Gallbladder (tissue), 1 donor: ENCODE data around the genes CPXCR1, TSPAN6, SYTL4, TCEAL2, TMSB15A and TCEAL8.

GRCh38 chrX:88560572-88561140, 186.4 kb upstream of the CPXCR1 start:
- PRO-cap = no peak

DNA sequence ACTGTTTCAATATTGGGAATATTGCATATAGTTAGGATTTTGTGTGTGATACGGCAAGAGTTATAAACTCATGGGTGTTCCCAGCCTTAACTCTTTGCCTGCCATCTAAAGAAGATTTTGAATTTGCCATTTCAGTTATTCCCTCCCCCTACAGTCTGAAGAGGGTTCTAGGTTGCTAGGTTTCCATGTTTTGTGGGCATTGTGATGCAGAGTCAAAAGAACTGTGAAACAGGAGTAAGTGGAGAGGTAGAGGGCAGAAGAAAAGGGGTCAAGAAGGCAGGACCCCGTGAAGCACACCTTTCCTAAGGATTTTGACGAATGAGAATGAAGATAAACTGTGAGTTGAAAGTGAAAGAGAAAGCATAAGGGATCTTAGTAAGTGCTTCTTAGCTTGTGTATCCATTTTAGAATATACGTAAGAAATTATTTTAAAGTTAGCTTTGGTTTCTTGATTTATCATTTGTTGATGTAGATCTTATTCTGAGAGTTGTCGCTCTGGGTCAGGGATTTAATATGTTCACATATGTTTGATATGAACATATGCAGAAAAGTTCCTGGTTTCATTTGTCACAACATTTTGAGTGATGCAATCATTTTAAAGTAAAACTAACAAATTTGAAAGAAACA, at the start of gene CPXCR1:
Gene CPXCR1 (plus strand): TSS at position 231 of the 627 bp plus-strand sequence.
- PRO-cap = no peak

DNA sequence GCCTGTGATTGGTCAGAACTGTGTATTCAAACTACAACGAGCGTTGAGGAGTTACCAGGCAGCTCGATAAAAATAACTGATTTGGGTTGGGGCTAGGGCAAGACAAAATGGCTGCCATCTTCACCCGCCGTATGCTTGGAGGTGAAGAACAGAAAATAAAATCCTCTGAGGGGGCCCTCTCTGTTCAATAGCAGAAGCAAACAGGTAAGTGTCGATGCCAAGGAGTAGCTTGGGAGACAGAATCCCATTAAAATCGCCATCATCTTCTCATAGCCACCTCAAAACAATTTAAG, 22.1 kb downstream of the FAM133A start:
- PRO-cap = no peak

GRCh38 chrX:94702396-94702898, 1028.4 kb downstream of the FAM133A start:
- PRO-cap = no peak

- PRO-cap = no peak
Observed at GRCh38 chrX:97310381-97310798, 426.7 kb downstream of the RPA4 start.

DNA sequence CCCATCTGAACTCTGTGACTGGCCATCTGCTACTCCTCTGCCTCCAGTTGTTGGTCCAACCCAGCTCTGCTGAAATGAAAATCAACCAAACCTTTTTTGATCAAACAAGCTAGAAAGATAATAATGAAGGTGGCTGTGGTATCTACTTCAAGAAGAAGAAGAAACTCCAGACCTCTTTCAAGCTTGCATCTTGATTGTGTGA, 66.3 kb upstream of the PCDH19 start:
- PRO-cap = no peak

DNA sequence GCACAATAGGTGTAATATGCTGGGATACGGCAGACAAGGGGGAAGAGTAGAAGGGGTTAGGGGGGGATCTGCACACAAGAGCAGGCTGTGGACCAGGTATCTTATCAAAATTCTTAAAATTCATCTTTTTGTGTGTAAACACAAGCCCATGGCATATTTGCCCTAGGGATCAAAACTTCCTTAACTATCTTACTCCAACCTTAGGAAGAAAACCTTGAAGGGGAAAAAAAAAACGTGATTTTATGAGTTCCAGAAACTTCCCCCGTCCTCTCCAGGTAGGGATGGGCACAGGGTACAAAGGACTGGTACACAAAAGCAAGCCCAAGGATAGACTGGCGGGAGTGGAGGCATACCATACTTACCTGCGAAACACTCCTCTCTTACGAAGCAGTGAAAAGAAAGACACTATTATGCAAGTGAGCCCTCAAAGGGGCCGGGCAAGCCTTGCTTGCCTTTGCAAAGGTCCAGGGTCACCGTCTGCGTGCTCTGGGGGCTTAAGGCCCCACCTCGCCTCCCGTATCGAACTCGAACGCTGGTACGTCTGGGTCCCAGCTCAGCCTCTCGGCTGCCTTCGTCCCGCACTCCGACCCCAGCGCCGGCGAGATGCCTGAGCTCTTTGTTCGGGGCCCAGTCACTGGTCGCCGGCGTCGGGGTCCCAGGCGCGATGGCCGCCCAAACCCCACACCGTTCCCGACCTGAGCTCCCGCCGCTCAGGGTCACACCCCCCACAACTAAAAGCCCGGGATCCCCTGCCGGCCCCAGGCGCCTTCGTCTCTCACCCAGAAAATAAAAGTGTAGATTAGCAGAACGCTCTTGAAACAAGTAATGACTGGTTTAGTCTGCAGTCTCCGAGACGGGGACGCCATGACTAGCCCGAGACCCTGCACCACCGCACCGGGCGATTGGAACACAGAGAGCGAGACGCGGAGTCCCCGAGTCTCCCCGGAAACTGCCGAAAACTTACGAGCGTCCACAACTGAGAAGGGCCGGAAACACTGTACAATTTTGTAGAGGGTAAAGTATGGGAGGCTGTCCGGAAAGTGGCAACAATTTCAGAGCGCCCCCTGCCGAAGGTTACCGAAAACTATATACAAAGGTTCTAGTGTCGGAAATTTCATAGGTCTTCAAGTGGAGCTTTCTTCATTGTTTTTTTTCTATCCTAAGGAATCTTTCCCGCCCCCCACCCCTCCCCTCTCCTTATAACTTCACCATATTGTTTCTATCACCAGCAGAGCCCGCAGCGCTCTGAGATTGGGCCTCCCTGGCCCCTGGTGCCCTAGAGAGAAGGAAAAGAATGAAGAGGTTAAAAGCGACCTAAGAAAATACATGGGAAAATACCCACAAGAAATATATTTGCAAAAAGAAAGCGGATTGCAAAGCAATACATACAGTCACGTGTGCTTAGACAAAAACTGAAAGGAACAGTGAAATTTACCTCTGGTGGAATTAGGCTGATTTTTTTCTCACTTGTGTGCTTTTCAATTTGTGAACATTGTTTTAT, at the start of gene TSPAN6:
Gene TSPAN6 (minus strand): TSS at position 978 of the 1,501 bp plus-strand sequence.
- PRO-cap = unidirectional peak, minus-strand start at position 904 of the sequence

DNA sequence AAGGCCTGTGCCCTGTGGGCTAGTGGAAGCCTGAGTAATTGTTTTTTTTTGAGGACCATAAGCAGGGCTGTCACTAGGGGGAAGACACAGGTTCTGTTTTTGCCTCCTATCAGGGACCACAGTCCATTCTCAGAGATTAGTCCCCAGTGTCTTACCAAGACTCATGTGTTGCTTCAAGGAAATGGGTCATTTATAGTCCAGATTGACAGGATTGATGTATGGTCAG, 6.2 kb downstream of the SRPX2 start:
- PRO-cap = no peak

GRCh38 chrX:100651989-100652504, 8.0 kb downstream of the SRPX2 start:
- PRO-cap = no peak

DNA sequence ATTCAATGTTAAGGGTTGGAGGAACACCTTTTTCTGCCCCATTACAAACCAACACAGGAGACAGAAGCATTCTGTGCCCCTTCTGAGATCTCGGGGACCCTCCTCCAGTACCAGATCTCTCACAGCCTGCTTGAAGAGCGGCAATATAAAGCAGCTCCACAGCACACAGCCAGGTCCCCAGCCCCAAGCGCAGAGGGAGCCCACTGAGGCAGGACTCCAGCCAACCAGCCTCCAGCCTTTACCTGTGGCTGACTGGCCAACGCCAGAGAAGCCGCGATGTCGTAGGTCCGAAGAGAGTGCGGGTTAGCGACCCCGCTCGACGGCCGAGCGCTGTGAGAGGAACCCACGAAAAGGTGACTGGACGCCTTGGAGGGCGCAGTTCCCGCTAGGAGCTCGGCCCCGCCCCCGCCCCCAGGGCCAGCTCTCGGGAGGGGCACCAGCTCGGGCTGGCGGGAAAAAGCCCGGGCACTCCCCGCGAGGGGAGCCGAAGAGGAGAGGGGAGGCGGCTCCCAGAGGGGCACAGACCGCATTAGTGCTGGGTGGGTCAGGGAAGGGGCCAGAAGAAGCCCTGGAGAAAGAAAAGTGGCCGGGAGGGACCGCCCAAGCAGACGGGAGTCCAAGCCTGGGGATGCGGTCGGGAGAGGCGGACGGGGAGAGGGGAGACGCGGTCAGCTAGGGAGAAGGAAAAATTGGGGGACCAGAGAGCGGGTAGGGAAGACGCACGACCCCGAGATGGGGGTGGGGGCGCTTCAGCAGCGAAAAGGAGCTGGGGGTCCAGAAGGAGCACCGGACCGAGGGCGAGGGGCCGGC, 540 bp downstream of the SYTL4 start:
- PRO-cap = bidirectional peak, plus-strand start at position 468 of the sequence, minus-strand start at position 298 of the sequence

DNA sequence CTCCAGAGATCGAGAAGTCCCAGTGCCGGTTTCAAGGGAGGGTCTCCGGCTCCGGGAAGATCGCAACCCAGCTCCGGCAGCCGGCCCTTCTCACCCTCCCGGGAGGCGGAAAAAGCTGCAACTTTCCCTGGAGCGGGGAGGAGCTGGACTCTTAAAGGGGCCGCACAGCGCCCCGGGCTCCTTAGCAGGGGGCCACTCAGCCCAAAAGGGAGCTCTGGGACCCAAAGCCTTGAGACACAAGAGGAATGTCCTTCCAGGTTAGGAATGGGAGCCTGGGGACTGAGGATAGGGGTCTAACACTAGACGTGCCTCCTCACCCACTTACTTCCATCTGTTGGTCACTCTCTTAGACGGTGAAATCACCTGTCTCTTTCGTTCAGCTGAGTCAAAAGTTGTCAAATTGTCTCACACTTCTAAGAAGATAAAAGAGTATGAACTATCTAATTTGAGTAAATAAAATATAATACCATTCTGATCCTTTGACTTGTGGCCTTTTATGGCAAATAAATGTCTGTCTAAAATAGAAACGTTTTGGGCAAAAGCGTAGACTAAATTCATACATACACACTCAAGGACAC, at the start of gene SYTL4:
Gene SYTL4 (minus strand): TSS at position 98 of the 578 bp plus-strand sequence.
- PRO-cap = unidirectional peak, minus-strand start at position 97 of the sequence

DNA sequence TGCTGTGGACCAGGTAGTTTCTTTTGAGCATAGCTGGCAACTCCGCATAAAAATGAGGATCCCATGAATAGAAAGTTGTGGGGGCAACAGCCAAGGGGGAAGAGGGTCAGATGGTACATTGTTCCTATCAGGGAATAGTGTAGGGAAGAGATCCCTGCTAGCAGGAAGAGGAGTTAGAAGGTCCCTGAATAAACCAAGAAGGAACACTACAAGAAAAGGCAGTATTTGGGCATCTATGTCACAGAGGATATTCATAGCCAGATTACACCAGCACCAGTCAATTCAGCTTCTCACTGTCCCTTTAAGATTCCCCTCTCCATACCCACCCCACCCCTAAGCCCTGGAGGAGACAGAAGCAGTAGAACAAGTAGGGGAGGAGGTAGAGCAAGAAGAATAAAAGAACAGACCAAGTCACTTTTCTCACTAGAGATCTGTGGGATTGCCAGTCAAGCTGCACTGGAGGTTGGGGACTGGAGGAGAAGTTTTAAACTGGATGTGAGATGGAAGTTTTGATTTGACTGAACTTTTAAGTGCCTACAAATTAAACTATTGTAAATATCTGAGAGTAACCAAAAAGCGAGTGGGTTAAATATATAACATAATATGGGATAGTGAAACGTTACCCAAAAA, 9.3 kb upstream of the SYTL4 start:
- PRO-cap = no peak

DNA sequence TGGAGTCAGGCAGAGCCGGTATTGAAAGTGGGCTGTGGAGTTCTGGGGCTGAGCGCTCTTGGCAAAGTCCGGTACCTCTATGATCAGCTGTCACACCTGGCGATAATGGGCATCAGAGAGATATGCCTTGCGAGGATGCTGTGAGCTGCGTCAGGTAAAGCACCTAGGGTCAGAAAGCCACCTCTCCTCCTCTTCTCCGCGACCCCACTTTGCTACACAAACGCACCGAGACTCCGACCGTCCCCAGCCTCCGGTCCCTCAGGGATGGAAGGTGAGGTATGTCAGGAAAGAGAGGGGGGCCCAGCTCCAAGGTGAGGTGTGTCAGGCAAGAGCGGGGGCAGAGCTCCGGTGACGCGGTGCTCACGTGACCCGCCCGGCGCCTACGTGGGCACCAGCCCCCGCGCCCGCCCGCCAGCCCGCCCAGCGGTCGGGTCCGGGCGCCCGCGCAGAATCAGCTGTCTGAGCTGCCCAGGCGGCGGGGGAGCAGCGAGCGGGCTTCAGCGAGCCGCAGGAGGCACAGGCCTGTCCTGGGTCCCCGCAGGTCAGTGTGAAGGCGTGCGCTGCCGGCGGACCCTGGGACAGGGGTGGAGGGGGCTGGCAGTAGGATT, at the start of gene TCEAL2:
Gene TCEAL2 (plus strand): TSS at position 414 of the 608 bp plus-strand sequence.
- PRO-cap = unidirectional peak, plus-strand start at position 414 of the sequence

DNA sequence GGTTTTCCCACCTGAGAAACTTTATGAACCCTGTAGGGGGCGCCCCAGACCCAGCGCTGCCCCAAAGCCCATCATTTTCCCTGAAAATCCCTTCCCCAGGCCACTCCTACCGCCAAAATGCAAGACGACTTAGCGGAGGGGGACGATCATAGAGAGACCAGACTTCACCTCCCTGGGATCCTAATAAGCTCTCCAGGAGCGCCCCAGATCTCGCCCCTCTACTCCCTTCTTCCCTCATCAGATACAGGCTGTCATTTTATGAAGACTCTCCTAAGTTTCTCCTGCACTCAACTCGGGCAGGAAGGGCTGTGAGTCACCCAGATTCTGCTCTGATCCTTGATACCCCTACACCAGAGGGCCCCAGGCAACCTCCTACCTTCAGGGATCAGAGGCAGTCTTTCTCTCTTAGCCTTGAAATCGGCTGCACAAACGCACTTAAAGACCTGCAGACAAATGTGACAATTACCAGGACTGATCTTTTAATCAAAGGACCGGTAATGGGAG, 1.4 kb downstream of the BEX5 start:
- PRO-cap = no peak

DNA sequence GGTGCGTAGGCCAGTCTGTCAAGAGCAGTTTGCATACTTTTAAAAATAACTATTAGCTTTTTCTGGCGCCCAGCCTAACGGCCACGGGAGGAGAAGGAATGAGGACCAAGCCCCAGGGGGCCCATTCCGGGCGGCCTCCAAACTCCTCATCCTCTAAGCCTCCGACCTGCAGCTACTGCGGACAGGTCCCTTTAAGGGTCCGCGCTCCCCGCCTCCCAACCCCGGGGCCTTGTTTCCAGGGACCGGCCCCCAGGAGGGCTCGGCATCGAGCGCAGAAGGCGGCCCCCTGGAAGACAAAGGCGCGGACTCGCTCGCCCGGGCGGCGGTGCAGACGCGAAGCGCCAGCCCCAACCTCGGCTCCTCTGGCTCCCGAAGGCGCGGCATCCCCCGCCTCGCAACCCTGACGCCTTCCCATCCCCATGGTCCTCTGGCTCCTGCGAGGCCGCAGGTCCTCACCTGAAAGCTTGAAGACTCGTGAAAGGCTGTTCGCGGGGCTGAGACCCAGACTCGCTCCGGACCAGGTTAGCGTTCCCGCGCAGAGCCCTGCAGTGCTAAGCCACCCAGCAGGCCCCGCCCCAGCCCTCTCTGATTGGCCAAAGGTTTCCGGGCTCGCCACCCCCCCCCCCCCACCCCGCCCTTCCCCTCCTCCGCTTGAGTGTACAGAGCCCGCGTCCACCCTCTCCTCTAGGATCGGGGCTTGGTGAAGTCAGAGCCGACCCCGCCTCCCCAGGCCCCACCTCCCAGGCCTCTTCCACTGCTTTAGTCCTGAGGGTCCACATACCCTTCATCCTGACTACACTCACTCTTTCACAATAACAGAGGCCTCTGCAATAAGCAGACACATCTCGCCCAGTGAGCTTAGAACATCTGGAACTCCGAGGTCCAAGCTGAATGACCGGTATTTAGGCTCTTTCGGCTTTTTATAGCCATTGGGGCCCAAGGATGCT, at the start of gene TMSB15A:
Gene TMSB15A (minus strand): TSS at position 530 of the 947 bp plus-strand sequence.
- PRO-cap = no peak

DNA sequence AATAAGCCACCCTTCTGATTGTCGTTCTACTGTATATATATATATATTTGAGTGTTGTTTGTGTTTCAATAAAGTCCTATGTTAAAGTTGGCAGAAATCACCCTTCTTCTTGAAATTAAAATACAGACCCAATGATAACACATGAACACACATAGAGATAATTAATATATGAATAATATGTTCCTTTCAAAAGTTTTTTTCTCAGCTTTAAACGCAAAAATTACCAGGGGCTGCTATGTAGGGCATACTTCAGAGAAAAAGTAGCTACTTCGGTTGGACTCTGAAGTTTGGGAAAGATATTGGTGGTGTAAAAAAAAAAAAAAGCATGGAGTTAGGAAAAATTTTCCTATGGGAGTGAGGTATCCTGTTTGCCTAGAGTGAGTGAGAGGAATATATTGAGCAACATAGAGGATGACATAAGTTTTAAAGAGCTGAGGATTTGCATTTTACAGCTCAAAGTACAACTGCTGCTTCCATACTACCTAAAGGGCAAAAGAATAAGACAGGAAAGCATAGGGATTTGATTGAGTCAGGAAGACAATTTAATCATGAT, 7.2 kb downstream of the GPRASP1 start:
- PRO-cap = no peak

DNA sequence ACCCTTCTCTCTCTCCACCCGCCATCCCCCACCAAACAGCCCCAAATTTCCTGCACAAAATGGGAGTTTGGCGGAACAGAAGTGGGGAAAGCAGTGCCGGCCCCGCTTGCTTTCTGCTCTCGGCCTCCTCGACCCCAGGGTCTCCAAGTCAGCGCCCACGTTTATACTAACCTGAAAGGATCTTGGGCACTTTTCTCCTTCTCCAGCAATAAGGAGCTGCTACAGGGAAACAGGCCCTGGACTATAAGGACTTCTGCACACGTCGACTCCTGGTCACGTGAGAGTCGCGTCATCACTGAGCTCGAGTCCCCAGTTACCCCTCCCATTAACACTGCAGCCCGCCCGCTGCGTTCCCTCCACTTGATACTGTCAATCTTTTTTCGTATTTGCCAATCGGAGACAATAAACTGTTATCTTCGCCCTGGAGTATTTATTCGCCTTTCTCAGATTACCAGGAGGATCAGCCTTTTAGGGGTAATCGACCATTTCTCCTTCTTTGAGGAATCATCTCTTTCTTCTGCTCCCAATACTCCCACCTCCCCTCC, at the start of gene TCEAL8:
Gene TCEAL8 (minus strand): TSS at position 249 of the 545 bp plus-strand sequence.
- PRO-cap = bidirectional peak, plus-strand start at position 312 of the sequence, minus-strand start at position 271 of the sequence

- PRO-cap = no peak
Observed at GRCh38 chrX:103377392-103378150, 1.2 kb downstream of the BEX3 start.

GRCh38 chrX:103624714-103625514, 3.9 kb upstream of the TCEAL1 start:
- PRO-cap = no peak

DNA sequence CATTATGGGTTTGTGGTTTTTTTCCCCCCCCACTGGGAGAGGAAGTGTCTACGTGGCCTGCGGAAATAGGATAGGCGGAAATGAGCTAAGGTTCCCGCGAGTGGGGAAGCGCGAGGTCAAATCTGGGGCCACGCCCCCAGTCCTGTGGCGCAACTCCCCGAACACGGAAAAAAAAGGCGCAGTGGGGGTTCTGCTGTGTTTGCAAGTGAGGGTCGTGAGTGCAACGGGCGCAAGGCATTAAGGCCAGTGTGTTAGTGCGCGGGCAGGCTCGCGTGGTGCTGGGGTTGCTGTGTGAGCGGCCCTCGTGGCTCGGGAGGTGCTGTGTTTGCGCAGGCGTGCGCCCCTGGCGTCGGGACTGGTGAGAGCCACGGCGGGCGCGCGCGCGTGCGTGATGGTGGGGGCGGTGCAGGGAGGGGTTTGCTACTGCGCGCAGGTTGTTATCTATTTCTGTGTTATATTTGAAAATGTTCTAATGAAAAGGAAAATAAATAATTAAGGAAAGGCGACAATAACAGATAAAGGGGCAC, 693 bp upstream of the MORF4L2 start:
- PRO-cap = bidirectional peak, plus-strand start at position 179 of the sequence, minus-strand start at position 72 of the sequence; bidirectional peak, plus-strand start at position 389 of the sequence, minus-strand start at position 357 of the sequence